Placental epithelial cell (primary cell): ENCODE measurements around a stretch of chr10.

- CAGE, long polyA plus RNA = no peak
Measured at GRCh38 chr10:5233957-5234586, 37.4 kb downstream of the AKR1C4 start.

- CAGE, long polyA plus RNA = no peak
Measured at GRCh38 chr10:5291549-5292967, 72.7 kb upstream of the UCN3 start.

DNA sequence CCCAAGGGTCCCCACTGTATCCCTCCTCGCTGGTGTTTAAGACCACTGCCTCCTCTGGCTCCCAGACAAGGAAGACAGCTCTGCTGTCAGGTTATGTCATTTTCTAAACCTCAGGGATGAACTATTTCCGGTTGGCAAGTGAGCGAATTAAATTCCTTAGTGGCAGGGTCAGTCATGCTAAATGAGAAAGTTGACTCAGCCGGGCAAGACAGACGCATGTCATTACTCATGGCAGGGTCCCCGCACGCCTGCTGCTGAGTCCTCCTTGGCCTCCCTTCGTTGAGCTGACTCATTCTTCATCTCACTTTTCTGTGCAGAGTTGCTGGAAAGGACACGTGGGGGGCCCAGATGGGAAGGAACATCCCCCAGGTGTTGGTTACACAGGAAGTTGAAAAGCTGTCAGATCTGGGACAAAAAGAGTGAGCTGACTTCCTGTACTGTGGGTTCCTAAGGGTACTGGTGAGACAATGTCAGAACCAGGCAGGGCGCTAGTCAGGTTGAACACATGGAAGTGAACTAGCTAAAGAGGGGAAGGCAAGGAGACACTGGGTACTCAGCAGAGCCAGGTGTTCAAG is 47.1 kb upstream of the UCN3 start:
- CAGE, long polyA plus RNA = no peak

DNA sequence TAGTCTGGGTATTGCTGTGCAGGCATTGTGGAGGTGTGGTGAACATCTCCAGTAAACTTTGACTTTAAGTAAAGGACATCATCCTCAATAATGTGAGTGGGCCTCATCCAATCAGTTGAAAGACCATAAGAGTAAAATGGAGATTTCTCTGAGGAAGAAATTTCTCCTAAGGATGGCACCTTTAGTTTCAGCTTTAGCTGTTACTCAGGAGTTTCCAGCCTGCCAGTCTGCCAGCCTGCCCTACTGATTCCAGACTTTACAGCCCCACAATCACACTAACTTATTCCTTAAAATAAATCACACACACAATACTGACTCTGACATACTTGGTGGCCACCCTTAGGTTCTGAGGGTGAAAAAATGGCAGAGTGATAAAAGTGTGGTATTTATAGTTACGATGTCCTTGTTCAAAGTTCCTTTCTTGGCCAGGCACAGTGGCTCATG is 2.5 kb upstream of the TUBAL3 start:
- CAGE, long polyA plus RNA = no peak

DNA sequence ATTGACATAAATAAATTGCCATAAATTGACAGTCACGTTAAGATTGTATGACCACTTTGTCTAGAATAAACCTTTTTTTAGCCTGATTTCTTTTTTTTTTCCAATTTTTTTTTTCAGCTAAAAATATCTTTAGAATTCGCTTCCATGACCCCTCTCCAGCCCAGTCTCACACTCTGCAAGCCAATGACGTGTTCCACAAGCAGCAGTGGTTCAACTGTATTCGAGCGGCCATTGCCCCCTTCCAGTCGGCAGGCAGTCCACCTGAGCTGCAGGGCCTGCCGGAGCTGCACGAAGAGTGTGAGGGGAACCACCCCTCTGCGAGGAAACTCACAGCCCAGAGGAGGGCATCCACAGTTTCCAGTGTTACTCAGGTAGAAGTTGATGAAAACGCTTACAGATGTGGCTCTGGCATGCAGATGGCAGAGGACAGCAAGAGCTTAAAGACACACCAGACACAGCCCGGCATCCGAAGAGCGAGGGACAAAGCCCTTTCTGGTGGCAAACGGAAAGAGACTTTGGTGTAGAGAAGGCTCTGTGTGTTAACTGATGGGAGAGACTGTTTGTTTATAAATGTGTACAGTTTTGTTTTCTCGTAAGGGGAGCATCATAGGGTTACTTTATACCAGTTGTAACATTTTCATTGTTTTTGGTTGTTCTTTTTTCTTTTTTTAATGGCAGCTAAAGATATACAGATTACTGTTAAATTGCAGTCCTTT is 42.7 kb downstream of the CALML5 start:
- CAGE, long polyA plus RNA = no peak

DNA sequence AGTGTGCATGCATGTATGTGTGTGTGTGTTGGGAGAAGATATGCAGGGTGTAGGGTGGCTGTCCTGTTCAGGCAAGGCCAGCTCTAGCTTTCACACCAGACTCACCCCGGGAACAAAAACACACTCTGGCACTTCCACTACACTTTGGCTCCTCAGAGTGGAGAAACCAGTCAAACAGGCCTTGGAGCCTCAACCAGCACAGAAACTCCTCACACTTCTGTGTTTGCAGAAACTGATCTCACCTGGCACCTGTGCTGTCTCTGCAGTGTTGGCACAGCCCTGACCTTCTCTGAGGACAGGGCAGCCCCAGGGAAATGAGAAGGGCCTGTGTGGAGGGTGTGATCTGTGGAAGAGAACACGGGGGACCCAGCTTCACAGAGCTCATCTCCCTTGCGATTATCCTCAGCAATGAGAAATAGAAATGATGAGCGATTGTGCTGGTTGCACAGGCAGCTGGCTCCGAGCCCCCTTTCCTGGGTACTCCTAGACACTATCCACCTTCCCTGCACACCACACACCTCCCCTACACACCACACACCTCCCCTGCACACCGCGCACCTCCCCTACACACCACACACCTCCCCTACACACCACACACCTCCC is 4.2 kb upstream of the CALML5 start:
- CAGE, long polyA plus RNA = no peak

- CAGE, long polyA plus RNA = no peak
Measured at GRCh38 chr10:5551580-5552633, 27.1 kb downstream of the CALML3 start.

- CAGE, long polyA plus RNA = no peak
Measured at GRCh38 chr10:5617903-5618370, 48.5 kb downstream of the ASB13 start.

GRCh38 chr10:5659780-5660662 is 6.4 kb downstream of the ASB13 start:
- CAGE, long polyA plus RNA = no peak

DNA sequence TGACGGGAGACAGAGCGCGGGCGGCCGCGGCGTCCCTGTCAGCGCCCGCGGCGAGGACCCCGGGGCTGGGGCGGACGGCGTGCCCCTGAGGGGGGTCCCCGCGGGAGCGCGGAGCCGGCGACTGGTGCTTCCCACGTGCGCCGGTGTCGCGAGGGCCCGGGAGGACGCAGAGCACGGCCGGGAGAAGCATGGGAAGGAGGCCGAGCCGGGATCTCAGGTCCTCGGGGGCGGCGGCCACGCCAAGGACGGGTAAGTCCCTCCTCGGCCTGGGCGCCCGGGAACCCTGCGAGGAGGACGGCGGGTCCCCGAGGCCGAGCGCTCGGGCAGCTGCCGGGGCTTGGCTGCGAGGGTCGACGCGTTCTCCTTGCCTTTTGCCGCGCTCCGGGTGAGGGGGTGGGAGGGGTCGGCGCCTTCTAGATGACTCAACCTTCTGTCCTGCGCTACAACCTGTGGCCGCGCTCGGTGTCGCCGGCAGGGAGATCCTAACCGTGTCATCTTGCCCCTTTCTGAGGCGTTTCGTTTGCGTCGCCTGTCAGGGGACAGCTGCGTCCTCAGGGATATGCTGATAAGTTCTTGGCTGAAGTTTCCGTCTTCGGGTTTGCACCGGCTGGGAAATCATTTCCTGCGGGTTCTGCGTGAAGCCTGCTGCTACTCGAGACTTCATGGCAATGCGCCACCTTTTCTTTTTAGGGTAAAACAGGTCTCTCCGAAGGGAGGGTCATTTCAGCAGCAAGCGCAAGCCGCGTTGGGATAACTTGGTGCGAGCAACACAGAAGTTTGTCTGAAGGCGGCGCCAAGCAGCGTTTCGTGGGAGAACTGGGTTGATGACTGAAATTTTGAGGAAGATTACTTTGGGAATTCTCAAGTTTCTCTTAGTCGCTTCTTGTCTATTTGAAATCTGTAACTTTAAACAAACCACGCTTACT is 552 bp downstream of the TASOR2 start:
- CAGE, long polyA plus RNA = no peak

- CAGE, long polyA plus RNA = no peak
Measured at GRCh38 chr10:5813521-5813988, 321 bp upstream of the GDI2 start.

DNA sequence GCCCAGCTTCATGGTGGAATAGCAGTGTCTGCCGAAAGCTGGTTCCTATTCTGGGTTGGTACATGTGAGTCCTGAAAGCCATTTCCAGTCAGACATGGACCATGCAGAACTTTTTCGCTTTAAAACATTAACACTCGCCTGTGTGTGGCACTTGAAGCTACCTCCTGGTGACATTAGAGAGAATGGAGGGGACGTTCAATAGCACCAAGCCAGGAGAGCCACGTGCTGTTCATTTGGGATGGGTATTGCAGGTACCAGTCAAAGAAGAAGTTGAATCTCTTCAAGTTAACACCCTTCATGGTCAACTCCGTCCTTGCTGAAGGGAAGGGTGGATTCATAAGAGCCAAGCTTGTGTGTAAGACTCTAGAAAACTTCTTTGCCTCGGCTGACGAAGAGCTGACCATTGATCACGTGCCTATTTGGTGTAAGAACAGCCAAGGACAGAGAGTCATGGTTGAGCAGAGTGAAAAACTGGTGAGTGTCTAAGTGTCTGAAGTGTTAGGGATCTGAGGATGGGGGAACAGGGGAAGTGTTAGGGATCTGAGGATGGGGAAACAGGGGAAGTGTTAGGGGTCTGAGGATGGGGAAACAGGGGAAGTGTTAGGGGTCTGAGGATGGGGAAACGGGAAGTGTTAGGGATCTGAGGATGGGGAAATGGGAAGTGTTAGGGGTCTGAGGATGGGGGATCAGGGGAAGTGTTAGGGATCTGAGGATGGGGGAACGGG is 26.1 kb downstream of the FBH1 start:
- CAGE, long polyA plus RNA = no peak

DNA sequence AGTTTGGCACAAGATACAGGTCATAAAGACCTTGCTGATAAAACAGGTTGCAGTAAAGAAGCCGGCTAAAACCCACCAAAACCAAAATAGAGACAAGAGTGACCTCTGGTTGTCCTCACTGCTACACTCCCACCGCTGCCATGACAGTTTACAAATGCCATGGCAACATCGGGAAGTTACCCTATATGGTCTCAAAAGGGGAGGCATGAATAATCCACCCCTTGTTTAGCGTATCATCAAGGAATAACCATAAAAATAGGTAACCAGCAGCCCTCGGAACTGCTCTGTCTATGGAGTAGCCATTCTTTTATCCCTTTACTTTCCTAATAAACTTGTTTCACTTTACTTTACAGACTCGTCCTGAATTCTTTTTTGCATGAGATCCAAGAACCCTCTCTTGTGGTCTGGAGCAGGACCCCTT is 28.2 kb upstream of the IL15RA start:
- CAGE, long polyA plus RNA = no peak

GRCh38 chr10:6022349-6023064 is 39.7 kb downstream of the IL2RA start:
- CAGE, long polyA plus RNA = no peak

DNA sequence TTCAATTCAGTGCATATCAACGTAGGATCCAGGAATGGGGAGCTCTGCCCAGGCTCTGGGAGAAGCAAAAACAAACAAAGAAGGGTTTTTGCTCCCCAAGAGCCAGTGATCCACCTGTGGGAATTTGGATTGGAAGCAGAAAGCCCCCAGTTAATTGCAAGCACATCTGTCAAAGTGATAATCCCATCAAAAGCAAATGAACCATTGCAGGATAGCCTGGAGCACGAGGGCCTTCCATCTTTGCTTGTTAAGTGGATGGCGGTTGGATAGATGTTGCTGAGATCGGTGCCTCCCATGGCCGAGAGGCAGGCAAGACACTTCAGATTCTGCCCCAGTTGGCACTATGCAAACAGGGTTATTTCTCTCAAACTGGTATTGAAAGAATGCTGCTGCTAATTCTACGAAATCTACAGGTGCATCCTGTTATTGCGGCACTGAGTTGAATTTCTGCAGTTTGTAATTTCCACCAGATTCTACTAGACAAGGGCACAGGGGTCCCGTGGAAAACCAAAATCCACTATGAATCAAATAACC is 6.8 kb upstream of the IL2RA start:
- CAGE, long polyA plus RNA = no peak

GRCh38 chr10:6072156-6073137 is 10.3 kb upstream of the IL2RA start:
- CAGE, long polyA plus RNA = no peak

GRCh38 chr10:6112181-6112542 is 23.3 kb downstream of the RBM17 start:
- CAGE, long polyA plus RNA = no peak

DNA sequence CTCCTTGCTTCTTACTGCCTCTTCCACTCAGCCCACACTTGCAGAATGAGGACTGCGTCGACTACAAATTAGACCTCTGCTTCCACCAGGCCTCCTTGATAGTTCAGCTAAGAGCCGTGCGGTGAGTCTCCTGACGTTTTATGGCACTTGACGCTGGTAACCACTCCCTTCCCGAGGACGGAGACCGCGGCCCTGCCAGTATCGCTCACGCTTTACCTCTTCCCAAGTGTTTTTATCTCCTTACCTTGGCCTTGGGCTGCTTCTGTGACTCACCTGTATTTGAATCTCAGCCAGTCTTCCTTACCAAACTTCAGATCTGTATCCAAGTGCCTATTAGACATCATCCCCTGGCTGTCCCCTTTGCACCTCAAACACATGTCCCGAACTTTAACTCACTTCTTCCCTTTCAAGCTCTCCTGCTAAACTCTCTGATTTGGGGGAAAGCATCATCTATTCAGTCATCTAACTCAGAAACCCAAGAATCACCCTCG is 31.3 kb downstream of the RBM17 start:
- CAGE, long polyA plus RNA = no peak

DNA sequence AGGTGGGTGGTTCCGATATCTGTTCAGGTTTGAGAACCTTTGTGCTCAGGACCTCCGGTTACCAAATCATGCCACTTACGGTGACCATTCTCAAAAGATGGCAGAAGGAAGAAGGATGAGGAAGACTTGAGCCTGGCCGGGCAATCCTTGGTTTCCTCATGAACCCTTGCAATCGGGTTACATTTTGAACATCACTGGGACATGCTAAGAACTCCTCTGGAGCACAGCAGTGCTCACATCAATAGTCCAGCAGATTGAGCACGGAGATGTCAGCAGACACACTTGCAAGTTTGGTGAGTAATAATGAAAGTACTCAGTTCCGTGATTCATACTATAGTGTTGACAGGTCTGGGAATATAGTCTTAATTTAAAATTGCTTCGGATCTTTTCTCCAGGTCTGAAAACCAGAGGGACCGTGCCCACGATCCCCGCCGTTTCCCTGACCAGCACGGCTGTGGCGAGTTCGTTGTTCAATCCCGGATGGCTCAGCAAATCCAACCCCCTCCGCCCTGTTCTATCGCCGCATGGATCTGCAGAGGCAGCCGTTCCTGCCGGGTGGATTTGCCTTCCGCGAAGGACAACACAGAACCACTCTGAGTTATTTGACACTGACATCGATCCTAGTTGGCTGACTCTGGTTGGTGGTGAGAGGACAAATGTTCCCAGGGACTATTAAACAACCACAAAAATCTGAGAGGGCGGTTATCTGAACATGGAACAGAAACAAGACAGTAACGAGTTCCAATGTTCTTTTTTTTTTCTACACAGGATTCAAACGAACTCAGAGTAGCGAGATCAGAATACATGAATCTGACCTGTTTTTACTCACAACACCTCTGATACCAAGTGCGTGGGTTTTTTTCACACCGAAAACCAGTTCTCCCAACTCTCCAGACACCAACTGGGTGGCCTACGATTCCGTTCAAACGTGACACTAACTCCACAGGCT is 52.5 kb downstream of the RBM17 start:
- CAGE, long polyA plus RNA = no peak

GRCh38 chr10:6143135-6143499 is 54.3 kb downstream of the RBM17 start:
- CAGE, long polyA plus RNA = no peak